Endometrial microvascular endothelial cells (primary cell): Measurements from ENCODE around the genes CHPT1 and HSP90B1.

GRCh38 chr12:101678189-101678487, 19.3 kb upstream of the CHPT1 start:
- RAMPAGE, long total RNA = no peak

- RAMPAGE, long total RNA = no peak
Observed at GRCh38 chr12:101680196-101680588, 17.2 kb upstream of the CHPT1 start.

- RAMPAGE, long total RNA = no peak
Observed at GRCh38 chr12:101697548-101698027, at the start of gene CHPT1. CHPT1 (plus strand) TSS chr12:101697640.

- RAMPAGE, long total RNA = no peak
Observed at GRCh38 chr12:101698709-101699167, 1.3 kb downstream of the CHPT1 start.

- RAMPAGE, long total RNA = no peak
Observed at GRCh38 chr12:101706670-101707460, 9.4 kb downstream of the CHPT1 start.

DNA sequence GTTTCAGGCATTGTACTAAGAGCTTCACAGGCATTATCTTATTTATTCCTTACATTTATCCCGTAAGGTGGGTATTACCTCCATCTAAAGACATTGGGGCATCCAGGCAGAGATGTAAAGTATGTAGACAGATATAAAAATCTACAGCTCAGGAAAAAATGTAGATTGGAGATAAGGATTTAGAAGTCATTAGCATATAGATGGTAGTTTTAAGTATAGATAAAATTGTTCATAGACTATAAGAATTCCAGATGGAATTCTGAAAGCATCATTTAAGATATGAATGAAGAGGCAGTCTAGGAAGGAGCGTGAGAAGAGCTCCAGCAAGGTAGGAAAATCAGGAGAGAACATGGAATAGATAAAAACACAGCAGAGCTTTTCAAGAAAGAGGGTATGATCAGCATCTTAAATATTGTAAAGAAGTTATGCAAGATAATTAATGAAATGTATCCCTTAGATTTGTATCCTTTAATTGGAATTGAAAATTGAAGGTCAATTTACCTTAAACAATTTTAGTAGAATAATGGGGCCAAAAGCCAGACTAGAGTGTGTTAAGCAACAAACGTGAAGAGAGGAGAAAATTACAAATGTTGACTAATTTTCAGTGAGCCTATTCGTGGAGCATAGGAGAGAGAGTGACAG, 18.2 kb downstream of the CHPT1 start:
- RAMPAGE, long total RNA = no peak

GRCh38 chr12:101717708-101718489, 20.5 kb downstream of the CHPT1 start:
- RAMPAGE, long total RNA = no peak

DNA sequence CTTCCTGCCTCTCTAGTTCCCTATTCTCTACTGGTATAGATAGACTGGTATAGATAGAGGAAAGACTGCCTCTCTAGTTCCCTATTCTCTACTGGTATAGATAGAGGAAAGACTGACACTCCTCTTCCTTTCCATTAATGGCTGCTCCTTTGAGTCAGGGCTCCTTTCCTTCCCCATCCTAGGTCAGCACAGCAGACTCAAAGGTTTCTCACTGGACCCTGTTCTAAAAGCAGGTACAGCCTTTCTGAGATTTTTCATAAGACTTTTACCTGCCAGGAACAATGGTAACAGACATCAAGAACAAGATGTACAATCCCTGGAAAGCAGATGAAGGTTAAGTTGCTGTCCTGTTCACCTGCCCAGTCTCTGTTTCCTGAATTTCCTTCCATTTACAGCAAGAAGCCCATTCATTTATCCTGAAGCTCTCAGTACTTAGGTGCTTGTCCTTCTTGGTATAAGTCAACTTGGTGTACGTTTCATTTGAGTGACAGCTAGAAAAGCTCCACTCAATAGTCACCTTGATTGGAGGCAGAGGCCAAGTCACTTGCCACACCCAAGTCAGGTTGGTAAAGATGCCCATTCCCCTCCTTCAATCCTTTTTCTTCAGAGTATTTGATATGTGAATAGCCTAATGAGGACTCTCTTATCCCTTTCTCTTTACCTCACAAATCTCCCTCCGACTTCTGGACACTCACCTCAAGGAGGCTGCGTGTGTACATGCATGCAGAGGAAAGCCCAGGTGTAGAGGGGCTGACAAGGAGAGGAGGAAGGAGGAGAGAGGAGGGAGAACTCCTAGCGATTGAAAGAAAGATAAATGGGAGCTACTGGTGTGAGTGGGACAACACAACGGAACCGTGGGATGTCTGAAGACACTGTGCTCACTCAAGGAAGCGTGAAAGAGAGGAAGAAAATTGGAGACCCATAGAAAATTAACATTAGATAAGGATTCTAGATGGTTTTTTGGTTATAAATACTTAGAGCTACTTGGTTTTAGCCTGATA, 8.9 kb upstream of the SYCP3 start:
- RAMPAGE, long total RNA = no peak

GRCh38 chr12:101924452-101925022, 47.2 kb downstream of the DRAM1 start:
- RAMPAGE, long total RNA = no peak

DNA sequence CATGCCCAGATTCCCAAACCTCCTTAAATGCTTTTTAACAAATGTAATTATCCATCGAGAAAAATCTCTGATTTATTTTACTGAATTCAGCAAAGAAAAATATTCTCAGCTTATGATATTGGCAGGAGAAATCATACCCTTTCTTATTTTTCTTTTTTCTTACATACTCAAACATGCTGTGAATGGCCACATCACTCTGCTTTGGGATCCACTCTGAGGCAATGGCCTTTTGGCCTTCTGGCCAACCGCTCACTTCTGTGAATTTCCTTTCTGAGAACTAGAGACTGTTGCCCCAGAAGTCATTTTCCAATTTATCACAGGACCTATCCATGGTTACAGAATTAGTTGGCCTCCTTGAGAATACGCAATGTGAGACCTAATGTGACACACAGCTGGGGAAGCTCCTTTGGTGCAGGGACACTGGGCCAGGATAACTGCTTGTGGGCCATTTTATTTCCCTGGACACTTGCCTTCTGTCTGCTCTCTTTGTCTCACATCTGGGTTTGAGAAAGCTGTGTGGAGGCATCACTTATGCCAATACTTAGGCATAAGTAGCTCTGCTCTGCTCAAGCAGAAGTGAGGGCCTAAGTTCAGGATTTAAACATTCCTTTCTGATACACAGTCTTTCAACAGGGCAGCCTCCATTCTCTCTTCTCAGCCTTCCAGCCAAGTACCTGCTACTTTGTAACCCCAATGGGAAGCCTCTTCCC, 50.6 kb downstream of the IGF1 start:
- RAMPAGE, long total RNA = no peak

GRCh38 chr12:102878806-102879499, 38.1 kb downstream of the PAH start:
- RAMPAGE, long total RNA = no peak

DNA sequence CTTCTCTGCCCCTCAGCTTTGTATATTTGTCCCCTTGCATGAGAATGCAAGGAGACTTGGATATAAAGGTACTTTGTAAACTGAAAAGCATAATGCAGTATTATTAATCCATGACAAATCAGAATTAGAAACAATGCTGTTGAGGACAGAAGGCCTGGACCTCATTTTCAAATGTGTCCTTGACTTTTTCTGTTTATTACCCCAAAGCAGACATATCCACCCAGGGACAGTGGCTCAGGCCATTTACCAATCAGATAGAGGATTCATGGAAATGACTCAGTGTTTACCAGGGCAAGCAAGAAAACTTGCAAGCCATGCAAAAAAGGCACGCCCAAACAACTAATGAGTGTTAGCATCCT, 157.1 kb downstream of the ASCL1 start:
- RAMPAGE, long total RNA = no peak

- RAMPAGE, long total RNA = no peak
Observed at GRCh38 chr12:103269170-103269415, 226.7 kb downstream of the C12orf42 start.

DNA sequence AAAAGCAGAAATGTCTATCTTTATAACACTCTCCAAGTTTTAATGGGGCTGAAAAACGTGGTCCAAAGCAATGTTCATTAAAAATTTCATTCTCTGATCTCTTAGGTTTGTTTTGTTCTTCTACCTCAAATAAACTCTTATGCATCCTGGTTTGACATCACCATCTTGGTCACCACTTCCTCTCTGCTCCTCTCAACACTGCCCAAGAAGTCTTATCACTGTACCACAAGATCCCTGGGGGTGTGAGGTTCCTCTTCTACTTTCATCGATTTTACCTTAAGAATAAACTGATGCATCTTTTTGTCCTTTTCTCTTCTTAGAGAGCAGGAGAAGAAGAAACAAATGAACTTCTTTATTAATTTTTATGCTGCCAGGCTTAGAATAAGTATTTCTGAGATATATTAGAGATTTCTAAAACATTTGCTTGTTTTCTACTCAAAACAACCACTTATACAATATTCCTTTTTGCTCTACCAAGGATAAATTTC, 40.3 kb downstream of the C12orf42 start:
- RAMPAGE, long total RNA = no peak

- RAMPAGE, long total RNA = no peak
Observed at GRCh38 chr12:103800307-103800756, 40.7 kb downstream of the NT5DC3 start.

GRCh38 chr12:103801974-103802925, 38.8 kb downstream of the NT5DC3 start:
- RAMPAGE, long total RNA = no peak

DNA sequence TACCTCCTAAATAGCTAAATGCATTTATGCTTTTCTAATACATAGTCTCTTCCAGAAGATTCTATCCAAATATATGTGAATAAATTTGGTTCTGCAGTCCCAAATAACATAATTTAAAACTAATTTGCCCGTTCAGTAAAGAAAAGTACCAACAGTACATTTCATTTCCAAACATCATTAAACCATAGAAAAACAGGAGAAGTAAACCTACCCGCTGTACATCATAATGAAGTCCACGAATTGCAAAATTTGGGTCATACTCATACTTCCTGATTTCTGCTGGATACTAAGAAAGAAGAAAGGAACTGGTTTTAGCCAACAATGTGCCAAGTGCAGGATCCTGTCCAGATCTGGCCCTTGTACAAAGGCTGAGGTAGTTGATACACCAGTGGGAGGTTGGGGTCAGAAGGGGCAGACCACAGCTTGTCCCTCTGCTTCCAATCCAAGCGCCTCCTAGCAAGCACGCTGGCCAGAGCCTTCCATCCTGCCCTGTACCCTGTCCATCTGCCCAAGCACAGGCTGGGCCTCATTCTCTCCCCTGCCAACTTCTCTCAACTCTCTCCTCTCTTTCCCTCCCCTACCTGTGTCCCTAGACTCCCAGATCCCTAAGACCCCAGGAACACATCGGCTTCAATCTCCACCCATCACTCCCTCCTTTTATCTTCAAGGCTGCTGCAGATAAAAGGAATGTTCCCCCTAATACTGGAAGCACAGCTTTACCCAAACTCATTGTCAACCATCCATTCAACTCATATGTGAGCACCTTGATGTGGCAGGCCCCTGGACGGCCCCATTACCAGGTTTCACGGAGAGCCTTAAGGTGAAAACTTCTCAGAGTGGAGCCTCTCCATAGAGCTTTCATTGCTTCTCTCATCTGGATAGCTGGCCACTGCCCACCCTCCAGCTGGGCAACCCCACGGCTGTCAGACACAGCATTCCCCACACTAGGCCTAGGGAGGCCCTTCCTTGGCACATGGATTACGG, 34.1 kb downstream of the NT5DC3 start:
- RAMPAGE, long total RNA = no peak

DNA sequence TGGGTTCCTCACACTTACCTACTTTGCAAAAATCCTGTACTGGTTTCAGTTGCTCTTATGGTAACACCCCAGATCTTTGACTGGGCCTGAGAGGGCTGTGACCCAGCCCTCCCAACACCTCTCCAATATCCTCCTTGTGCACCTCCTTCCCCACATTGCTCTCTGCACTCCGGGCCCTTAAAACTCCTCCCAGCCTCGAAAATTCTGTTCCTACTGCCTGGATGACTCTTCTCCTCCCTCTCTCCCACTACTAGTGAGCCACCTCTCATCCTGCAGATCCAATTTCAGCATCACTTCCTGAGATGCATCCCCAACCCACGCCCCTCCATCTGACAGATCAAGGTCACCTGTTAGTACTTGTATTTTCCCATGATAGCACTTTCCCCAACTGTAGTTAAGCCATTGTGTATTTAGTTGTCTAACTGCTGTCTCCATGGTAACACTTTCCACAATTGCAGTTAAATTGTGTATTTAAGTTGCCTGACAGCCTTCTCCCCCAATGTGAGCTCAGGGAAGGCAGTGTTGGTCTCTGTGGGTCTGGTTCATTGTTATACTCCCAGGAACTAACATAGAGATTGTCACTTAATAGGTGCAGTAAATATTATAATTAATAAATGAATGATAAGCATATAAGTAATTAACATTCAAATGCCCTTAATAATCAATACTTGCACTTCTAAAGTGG, 11.6 kb upstream of the NT5DC3 start:
- RAMPAGE, long total RNA = no peak

- RAMPAGE, long total RNA = no peak
Observed at GRCh38 chr12:103929066-103929806, 974 bp upstream of the HSP90B1 start.

DNA sequence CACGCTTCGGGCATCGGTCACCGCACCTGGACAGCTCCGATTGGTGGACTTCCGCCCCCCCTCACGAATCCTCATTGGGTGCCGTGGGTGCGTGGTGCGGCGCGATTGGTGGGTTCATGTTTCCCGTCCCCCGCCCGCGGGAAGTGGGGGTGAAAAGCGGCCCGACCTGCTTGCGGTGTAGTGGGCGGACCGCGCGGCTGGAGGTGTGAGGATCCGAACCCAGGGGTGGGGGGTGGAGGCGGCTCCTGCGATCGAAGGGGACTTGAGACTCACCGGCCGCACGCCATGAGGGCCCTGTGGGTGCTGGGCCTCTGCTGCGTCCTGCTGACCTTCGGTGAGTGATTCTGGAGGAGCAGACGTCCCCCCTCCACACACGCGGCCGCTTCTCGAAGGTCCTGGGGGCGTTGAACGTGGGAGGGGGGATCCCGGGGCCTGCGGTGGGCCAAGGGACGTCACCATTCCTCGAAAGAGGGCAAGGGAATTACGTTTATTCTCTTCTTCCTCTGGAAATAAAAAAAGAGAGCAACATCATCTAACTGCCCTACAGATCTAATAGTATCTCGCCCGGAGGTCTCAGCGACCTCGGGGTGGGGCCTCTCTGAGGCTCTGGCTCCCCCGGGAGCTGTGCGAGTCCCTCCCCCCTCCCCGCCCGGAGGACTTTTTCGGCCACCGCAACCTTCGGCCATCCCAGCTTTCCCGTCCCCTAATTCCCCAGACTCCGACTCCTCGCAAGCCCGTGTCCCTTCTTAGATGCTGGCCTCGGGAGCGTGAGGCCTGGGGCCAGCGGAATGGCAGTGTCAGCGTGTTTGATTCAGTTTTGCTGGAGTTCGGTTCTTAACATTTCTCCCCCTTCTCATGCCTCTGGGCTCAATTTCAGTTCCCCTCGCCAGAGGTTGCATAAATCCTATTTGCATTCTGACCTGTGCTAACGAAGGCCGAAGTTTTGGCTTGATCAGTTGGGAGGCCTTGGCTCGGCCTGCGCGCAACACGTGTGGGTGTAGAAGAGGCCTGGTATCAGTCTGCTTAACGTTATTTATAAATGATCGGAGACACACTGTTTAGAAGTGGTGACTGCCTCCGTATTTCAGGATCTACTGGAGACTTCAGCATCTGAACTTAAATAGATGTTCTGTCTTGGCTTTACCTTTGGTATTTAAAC, at the start of gene HSP90B1:
TSS of gene HSP90B1 (plus strand) at position 180 of the 1,159 bp plus-strand sequence.
- RAMPAGE, long total RNA = start-site peak on the plus strand centred at position 209 of the sequence, 127 bp wide, 5,856 and 10,400 reads in 2 replicates